Mesenchymal stem cell of the bone marrow (primary cell): ENCODE measurements around a stretch of chr2.

DNA sequence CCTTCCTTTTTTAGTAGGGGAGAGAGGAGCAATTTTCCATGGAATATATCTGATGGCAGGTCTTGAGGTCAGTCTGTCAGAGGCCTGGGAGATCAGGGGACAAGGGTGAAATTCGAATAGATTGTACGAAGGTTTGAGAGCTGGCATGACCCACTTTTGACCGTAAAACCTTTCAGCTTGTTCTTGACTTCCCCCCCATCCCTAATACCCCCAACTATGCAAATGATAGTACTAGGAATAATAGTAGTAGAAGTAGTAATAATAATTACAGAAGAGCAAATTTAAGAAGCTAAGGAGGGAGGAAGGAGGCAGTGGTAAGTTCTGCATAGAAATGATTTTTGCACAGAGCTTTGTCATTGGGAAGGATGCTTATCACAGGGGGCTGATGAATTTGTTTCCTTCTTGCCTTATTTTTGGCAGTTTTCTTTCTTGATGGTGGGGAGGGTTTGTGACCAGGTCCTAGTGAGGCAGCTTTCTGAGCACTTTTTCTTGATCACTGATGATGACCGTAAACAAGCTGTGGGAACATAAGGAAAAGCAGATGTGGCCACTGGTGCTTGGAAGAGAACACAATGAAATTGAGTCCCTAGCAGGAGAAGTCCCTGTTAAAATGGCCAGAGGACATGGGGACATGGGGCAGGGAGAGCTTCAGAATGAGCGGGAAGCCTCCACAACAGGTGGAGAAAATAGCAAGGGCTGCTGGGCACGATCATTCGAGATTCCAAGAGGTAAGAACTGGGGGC is 115.1 kb downstream of the AGAP1 start:
- CAGE, long polyA plus RNA = no peak

DNA sequence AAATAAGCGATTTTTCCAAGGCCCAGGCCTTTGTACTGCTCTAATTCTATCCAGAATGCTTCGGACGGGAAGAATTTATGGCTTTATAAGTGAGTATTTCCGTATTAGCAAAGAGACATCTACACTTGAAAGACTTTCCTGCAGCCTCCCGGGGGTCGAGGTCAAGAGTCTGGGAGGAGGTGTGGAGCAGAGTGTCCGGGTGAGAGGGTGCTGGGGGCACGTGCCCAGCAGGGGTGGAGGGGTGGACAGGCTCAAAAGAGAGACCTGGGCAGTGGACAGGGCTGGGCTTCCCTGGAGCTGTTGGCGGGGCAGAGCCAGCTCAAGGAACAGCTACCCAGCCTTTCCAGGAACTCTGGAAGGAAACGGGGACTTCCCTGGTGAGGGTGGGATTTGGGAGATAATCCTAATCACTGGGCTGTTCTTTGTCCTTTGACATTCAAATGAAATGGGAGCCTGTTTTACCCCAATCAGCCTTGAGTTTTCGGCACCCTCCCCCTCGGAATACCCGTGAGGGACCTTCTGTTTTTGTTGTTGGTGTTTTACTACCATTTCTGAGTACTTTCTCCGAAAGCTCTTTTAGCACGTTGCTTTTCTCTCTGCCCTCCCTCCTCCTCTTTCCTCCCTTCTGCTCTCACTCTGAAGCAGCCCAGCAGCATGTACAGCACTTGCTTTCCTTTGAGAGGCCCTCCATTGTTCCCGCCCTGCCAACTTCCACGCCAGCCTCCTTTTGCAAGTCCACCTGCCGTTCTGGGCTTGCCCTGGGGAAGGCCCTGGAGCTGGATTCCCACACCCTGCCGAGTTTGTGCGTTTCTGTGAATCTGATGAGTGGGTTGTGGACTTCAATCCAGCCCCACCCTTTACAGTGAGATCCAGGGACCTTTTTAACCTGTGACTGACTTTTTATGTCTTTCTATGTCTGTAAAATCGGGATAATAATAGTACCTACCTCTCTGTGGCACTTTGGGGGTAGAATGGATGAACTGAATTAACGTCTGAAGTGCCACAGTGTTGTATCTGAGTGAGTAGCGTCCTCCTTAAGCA is 164.8 kb downstream of the AGAP1 start:
- CAGE, long polyA plus RNA = no peak

GRCh38 chr2:235727120-235727469 is 233.3 kb downstream of the AGAP1 start:
- CAGE, long polyA plus RNA = no peak

GRCh38 chr2:236041398-236042161 is 126.6 kb downstream of the GBX2 start:
- CAGE, long polyA plus RNA = no peak

- CAGE, long polyA plus RNA = no peak
Measured at GRCh38 chr2:236125138-236125654, 43.0 kb downstream of the GBX2 start.

GRCh38 chr2:236236554-236236885 is 27.7 kb downstream of the ASB18 start:
- CAGE, long polyA plus RNA = no peak

GRCh38 chr2:236240026-236241342 is 23.7 kb downstream of the ASB18 start:
- CAGE, long polyA plus RNA = no peak

- CAGE, long polyA plus RNA = no peak
Measured at GRCh38 chr2:236545737-236546207, 23.9 kb upstream of the ACKR3 start.

DNA sequence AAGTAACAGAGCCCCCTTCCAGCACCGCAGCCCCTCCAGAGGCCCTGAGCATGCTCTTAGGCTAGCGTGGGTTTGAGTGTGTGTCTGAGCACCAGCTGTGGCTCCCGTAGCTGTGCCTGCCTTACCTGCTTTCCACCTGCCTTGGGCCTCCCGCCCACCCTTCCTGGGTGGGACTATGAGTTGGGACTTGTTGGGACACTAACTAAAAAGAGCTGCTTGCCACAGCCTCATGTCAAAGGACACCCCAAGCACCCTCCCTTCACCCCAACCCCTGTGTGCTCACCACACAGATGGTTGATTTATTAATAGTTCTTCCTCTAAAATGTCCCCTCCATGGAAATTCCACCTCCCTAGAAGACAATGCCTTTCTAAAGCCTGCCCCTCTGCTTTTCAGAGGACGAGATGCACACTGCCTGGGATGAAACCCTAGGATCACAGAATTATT is 116.4 kb upstream of the COPS8 start:
- CAGE, long polyA plus RNA = no peak

- CAGE, long polyA plus RNA = no peak
Measured at GRCh38 chr2:237064171-237064773, 21.4 kb upstream of the COPS8 start.

GRCh38 chr2:237204807-237205663 is 119.3 kb downstream of the COPS8 start:
- CAGE, long polyA plus RNA = no peak

- CAGE, long polyA plus RNA = no peak
Measured at GRCh38 chr2:237223414-237223874, 137.8 kb downstream of the COPS8 start.

DNA sequence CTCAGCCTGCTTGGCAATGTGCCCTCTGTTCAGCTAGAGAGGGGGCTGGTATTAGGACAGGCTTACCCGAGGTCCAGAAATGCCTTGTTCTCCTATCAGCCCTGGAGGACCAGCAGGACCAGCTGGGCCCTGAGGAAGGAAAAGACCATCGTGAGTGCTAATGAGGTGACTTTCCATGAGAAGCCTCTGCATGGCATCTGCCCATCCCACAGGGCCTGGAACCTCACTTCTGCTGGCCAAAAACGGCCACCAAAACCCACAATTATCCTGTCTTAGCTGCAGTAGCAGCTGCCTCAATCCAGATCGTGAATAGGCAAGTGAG is 61.5 kb downstream of the COL6A3 start:
- CAGE, long polyA plus RNA = no peak

DNA sequence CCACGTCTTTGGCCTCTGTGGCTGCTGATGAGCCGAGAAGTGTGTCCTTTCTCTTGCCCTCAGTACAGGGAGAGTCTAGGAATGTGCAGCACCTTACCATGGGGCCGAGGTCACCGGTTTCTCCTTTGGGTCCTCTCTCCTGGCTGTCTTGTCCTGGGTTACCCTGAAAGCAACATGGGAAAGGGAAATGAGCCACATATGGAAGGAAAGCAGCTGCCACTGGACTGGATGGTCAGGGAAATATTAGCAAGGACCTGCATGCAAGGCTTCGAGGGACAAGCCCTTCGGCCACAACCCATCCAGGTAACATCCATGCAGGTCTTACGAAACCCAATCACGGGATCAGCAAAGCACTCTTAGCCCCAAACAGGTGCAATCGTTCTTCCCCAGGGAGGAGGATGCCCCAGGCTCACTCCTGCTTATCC is 56.2 kb downstream of the COL6A3 start:
- CAGE, long polyA plus RNA = no peak

- CAGE, long polyA plus RNA = no peak
Measured at GRCh38 chr2:237368602-237369274, 45.2 kb downstream of the COL6A3 start.

- CAGE, long polyA plus RNA = no peak
Measured at GRCh38 chr2:237412530-237412981, 1.4 kb downstream of the COL6A3 start.

- CAGE, long polyA plus RNA = no peak
Measured at GRCh38 chr2:237435880-237436426, 22.0 kb upstream of the COL6A3 start.

GRCh38 chr2:237471484-237471927 is 15.5 kb upstream of the MLPH start:
- CAGE, long polyA plus RNA = no peak

DNA sequence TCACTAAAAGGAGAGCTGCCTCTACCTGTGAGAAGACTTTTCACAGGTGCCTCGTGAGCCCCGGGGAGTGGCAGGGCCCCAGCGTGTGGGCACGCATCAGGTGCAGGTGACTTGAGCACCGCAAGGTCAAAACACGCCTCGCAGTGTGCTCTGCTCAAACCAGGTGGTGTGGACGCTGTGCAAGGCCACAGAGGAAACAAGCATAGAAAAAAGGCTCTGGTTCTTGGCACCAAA is 10.3 kb downstream of the MLPH start:
- CAGE, long polyA plus RNA = no peak

DNA sequence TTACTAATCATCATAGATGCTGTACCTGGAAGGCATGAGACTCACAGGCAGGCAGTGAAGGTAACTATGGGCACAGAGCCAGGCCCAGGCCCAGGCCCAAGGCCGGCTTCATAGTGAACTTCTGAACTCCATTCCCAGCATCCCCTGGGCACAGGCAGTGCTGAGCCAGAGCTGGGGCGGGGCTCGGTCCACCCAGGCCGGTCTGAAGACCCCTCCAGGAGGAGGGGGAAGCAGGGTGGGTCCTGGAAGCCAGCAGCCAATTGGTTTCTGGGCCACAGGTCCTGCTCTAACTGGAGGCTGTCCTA is 37.6 kb downstream of the MLPH start:
- CAGE, long polyA plus RNA = no peak